ENCODE results near the genes SLC10A7, EDNRA and ARHGAP10.

DNA sequence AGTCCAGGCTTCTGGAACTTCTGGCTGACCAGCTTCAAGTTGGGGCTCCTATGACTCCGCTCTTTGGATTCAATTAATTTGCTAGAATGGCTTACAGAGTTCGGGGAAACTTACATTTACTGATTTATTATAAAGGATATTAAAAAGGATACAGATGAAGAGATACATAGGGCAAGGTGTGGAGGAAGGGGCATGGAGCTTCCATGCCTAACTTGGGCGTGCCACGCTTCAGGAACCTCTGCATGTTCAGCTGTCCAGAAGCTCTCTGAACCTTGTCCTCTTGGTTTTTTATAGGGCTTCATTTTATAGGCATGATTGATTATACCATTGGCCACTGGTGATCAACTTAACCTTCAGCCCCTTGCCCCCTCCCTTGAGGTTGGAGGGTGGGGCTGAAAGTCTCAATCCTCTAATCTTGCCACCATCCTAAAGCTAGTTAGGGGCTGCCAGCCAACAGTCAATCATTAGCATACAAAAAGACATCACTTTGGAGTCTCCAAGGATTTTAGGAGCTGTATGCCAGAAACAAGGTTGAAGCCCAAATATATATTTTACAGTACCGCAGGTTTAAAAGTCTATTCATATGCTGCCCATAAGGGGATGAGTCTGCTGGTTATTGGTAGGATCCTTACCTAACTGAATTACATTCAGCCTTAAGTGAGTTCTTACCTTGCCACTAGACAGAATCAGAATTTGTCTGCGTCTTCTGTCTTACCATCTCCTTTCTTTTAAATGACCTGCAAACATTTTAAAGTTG, 10.8 kb downstream of the SMAD1 start:
- RRBS: no CpG with 5 or more reads among the region's 6 CpGs

DNA sequence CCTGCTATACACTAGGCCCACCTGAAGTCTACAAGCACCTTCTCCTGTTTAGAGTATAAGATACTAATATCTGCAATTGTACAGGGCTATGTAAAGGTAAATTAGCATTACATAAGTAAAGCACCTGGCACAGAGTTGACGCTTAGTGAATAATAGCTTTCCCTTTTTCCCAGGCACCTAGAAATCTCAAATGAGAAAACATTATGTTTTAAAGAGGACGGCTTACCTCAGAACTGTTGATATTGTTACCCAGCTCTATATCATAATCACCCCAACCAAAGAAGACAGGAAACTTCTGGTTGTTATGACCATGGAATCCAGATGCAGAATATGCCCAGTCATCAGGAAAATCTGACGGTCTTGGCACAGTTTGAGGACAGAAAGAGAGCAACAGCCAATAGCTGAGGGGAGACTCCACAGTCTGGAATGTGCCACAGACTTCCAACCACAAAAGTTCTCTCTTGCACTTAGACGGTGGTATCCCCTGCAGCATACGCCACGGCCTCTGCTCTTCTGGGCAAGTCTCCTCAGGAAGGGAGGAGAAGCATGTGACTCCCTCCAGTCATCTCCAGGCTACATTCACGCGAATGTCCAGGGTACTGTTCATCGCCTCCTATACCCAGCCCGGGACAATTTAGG, 18.5 kb downstream of the ZNF827 start:
- RRBS: no CpG with 5 or more reads among the region's 10 CpGs

GRCh38 chr4:146365742-146366047, 151.4 kb downstream of the REELD1 start:
- RRBS: no CpG with 5 or more reads among the region's 3 CpGs

DNA sequence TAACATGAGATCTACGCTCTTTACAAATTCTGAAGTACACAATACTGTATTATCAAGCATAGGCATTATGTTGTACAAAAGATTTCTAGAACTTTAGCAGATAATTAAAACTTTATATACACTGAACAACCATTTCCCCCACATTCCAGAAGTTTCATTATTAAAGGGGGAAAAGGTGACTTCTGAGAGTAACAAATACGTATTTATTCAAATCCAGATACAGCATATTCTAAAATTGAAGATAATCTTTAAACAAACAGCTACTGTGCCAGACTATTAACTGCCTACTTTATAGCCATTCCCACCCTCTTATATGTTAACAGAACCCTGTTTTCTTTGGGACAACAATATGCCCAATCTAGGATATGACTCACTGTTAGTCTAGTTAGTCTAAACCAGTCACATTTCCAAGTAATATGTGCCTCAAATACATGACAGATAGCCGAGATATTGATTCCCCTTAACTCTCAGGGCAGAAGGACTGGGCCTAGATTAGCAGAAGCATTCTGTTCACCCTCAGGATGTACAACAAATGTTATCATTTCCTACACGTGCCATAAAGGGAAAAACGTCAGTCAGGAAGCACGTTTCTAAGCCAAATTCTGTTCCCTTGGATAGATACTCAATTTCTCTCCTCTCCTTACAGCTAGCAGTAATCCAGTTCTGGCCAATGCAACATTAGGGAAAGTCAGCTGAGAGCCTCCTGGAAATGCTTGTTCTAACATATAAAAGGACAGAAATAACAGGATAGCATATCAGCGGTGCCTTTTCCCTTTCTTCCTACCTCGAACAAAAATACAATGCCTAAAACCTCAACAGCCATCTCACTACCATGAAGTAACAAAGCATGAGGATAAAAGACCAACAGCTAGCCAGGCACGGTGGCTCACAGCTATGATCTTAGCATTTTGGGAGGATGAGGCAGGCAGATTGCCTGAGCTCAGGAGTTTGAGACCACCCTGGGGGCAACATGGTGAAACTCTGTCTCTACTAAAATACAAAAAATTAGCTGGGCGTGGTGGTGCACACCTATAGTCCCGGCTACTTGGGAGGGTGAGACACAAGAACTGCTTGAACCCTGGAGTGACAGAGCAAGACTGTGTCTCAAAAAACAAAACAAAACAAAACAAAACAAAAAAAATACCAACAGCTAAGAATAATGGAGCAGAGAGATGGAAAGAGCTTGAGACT, 113.9 kb downstream of the SLC10A7 start:
- RRBS: no CpG with 5 or more reads among the region's 11 CpGs

- RRBS: 1% methylated on average over 5 of the region's 65 CpGs
These were observed at the start of gene SLC10A7 for GRCh38 chr4:146521433-146522527. SLC10A7 (minus strand) TSS chr4:146521940.

GRCh38 chr4:147480283-147481226, at the start of gene EDNRA:
EDNRA (plus strand) TSS chr4:147481097.
- RRBS: no CpG with 5 or more reads among the region's 39 CpGs

GRCh38 chr4:147539577-147539972, 58.7 kb downstream of the EDNRA start:
- RRBS: no CpG with 5 or more reads among the region's 7 CpGs

DNA sequence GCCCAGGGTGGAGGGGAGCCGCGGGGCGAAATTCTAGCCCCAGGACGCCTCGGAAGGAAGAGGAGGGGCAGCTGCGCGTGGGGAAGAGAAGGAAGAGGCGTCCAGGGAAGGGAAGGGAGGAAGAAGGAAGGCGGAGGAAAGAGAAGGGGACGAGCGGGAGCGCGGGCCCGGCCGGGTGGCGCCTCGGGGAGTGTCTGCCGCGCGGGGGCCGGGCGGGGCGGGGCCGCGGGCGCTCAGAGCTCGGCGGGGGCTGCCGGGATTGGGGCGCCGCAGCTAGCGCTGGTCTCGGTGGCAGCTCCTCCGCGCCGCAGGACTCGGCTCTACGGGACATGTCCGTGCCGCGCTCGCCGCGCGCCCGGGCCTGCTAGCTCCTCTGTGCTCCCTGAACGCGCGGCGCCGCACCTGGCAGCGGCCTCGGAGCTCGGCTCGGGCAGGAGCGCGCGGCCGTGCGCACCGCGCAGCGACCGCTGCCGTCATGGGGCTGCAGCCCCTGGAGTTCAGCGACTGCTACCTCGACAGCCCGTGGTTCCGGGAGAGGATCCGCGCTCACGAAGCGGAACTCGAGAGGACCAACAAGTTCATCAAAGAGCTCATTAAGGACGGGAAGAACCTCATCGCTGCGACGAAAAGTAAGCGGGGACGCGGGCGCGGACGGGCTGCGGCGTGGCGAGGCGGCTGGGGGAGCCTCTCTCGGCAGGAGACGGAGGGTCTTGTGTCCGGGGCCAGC, at the start of gene ARHGAP10:
TSS of gene ARHGAP10 (plus strand) at position 262 of the 727 bp plus-strand sequence.
- RRBS: 9% methylated on average over 34 of the region's 91 CpGs

DNA sequence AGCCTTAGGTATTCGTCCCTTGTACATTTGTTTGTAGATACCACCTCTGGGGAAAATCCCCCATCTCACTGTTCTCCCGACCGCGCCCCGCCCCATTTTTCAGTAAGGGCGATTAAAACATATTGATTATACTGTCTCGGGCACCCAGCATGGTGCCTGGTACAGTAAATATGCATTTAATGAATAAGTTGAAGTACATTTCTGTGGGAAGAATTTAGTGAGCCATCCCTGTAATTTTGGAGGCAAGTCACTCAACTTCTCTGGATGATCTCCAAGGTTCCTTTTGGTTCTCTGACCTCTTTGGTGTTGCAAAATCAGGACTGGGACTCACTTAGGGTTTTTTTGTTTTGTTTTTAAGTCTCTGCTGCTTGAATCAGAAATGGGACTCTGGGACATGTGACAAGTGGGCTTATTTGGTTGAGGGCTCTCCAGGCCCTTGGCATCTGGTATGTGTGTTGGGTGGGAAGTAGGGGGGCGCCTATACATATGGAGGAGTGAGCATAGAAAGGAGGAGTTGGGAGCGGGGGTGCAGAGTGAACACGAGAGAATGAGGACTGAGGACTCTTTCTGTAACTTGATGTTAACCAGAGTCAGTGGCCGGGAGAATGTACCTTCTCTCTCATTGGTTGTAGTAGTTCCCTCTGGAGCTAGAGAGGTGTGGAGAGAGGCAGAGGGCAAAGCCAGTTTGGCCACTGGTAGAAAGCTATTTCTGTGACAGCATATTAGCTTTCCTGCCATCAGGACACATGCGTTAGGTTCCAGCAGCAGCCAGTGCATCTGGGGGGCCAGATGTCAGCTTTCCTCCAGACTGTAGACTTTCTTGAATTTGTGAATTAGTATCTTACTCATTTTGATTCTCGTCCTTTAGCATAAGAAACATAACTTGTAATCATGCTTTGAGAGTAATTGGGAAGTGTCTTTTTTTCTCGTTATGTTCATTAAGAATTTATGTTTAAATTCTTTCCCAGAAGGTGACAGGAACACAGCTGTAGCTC, 1.9 kb downstream of the ARHGAP10 start:
- RRBS: no CpG with 5 or more reads among the region's 14 CpGs

DNA sequence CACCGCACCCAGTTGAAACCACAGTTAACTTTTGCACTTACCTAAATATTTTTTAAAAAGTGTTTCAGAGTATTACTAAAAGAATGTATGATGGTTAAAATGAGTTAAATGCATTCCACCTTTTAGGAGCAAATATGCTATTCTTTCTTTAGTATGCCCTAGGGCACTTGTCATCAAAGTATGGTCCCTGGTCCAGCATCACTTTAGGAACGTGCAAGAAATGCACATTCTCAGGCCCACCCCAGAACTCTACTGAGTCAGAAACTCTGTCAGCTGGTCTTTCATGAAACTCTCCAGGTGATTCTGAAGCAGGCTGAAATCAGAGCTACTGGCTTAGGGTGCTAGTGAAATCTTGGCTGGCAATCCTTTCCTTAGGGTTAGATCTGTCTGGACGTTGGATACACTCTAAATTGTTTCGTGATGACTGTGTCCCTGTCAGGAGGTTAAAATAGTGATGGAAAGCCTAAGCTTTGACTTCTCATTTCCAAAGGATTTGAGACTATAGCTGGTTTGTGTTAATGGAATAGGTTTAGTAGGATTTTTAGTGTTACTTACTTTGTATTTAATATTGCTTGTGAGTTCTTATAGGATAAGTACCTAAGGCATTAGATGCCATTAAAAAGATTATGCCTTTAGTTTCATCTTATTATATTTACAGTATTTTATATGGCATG, 99.1 kb downstream of the ARHGAP10 start:
- RRBS: no CpG with 5 or more reads among the region's 4 CpGs

- RRBS: no CpG with 5 or more reads among the region's 2 CpGs
These were observed 125.7 kb downstream of the ARHGAP10 start for GRCh38 chr4:147857385-147858166.

DNA sequence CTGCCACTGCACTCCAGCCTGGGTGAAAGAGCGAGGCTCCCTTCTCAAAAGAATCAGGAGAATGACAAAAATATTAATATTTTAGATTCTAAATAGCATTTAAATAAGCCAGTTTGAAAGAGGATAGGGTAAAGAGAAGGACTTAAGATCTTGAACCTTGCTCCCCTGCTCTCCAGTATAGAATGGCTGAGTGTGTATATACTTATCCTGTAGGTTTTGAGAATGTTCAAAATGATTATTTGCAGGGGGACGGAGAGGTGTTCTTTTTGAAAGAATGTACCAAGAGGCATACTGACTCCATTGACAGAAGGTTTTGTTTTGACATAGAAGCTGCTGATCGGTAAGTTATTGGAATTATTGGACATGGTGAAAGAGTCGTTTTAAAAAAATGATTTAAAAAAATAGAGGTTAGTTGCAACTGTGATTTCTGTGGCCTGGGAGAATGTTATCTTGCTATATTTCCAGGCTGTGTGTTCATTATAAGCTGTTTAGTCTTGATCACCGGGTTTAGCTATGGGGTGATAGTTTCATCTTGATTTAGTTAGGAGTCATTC, 149.8 kb downstream of the ARHGAP10 start:
- RRBS: no CpG with 5 or more reads among the region's 5 CpGs

DNA sequence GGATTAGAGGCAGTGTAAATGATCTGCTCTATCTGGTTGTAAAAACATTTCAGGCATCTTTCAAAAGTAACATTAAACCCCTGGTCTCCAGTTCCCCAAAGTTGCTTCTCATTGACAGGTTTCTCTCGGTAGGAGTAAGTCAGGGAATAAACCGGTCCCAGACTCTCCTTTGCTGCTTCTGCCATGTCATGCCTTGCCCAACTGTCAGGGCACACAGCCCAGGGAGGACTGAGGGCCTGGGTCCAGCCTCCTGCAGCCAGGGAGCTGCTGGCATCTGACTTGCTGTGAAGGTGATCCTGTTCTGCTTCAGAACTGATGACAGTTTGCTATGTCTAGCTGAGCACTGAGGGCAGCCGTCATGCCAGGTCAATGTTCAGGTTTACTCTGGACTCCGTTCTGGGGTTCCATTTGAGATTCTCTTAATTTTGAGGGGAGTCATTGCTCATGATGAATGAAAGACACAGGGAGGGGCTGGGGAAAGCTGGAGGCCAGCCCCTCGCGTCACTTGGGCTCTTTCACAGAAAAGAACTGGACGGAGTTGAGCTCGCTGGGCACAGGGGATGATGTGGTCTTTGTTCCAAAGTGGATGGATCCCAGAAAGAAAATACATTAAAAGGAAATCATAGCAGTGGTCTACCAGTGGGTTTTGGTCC, 312.4 kb downstream of the ARHGAP10 start:
- RRBS: no CpG with 5 or more reads among the region's 8 CpGs

- RRBS: no CpG with 5 or more reads among the region's 3 CpGs
These were observed 535.7 kb downstream of the IQCM start for GRCh38 chr4:149280012-149280312.

- RRBS: no CpG with 5 or more reads among the region's 1 CpG
These were observed 185.9 kb upstream of the MAB21L2 start for GRCh38 chr4:150395976-150396501.

DNA sequence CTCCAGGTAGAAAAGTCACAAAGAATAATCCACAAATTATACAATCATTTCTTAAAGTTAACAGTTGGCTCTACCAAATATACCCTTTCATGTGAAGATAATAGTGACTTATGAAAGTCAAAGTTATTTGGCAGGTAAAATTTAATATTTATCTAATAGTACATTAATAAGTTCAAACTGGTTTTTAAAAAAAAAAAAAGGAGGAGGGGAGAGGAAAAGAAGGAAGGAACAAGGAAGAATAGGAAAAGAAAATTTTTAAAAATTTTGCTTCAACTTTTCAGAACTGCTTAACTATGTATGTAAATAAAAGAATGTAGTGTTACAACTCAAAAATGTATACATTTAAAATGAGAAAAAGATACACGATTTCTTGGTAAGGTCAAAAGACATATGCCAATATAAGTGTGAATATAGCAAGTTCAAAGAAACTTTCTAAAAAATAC, 6.0 kb upstream of the MAB21L2 start:
- RRBS: no CpG with 5 or more reads among the region's 1 CpG

- RRBS: no CpG with 5 or more reads among the region's 6 CpGs
These were observed 145.0 kb downstream of the MAB21L2 start for GRCh38 chr4:150726933-150727290.

GRCh38 chr4:151103520-151104489, 4.4 kb downstream of the RPS3A start:
- RRBS: no CpG with 5 or more reads among the region's 5 CpGs

DNA sequence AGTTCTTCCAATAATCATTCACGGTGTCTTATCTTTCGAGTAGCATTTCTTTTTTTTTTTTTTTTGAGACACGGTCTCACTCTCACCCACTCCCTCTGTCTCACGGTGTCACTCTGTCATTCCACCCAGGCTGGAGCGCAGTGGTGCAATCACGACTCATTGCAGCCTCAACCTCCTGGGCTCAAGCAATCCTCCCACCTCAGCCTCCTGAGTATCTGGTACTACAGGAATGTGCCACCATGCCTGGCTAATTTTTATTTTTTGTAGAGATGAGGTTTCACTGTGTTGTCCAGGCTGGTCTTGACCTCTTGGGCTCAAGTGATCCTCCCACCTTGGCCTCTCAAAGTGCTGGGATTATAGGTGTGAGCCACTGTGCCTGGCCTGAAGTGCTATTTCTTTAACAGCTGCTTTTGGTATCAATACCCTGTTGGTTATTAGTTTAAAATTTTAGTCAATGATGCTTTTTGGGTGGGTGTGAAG, 69.0 kb downstream of the RPS3A start:
- RRBS: no CpG with 5 or more reads among the region's 6 CpGs